Mesangial cell (primary cell): ENCODE measurements around the gene FAM228A.

DNA sequence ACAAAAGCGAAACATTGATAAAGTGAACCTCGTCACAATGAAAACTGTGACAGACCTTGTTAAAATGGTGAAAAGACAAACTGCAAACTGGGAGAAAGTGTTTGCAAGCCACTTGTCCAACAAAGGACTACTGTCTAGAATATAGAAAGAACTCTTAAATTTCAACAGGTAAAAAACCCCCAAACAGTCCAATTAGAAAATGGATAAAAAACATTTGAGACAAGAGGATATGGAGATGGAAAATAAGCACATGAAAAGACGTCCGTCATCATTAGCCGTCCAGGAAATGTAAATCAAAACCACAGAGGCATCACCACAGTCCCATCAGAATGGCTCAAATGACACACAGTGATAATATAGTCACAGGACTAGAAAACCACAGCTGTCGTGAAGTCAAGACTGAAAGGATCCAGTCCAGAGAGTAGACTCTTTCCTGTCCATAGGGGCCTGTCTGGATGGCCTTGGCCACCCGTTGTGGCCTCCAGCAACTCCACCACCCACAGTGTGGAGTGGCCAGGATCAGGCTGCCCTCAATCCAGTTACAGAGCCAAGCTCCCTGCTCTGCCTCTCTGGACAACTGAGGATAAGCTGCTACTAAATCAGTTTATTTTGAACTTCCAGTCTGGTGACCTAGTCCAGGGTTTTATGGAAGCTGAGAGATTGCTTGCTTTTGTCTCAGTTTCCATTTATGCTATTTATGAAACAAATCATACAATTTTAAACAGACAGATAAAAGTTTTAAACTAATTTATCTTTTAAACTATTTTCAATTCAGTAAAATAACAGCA is 60.3 kb downstream of the RHOB start:
- RAMPAGE, long total RNA, result no peak

DNA sequence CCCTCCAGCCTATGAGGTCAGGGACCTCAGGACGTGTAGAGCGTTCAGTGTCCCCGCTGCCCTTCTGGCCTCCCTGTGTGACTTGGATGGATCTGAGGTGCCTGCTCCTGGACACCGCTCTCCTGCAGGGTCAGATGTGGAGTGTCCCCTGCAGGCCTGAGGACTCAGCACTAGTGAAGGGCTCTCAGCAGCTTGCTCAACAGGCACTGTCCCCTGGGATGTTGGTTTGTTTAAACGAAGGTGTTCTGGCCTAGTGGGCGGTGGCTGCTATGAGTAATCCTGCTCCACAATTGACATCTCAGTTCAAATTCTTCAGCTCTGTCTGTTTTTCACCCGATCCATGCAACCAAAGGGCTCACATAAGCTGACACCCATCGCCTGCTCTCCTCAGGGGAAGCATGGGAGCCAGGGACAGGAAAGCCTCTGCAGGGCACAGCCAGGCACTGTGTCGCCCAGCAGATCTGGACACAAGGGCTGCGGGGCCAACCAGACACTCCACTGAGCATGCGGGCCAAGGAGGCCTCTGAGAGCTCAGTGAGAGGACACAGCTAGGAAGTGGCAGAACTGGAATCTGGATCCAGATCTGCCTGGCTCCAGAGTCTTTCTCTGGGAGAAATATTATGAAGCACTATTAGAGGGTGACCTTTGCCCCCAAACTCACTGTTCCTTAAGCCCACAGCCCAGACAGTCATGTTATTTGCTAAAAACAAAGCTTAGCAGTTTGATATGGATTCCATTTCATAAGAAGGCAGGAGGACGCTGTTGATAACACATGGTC is 78.5 kb downstream of the RHOB start:
- RAMPAGE, long total RNA, result no peak

GRCh38 chr2:20536629-20536981 is 89.7 kb downstream of the RHOB start:
- RAMPAGE, long total RNA, result no peak

- RAMPAGE, long total RNA, result no peak
These were observed 77.0 kb downstream of the HS1BP3 start for GRCh38 chr2:20573790-20574423.

DNA sequence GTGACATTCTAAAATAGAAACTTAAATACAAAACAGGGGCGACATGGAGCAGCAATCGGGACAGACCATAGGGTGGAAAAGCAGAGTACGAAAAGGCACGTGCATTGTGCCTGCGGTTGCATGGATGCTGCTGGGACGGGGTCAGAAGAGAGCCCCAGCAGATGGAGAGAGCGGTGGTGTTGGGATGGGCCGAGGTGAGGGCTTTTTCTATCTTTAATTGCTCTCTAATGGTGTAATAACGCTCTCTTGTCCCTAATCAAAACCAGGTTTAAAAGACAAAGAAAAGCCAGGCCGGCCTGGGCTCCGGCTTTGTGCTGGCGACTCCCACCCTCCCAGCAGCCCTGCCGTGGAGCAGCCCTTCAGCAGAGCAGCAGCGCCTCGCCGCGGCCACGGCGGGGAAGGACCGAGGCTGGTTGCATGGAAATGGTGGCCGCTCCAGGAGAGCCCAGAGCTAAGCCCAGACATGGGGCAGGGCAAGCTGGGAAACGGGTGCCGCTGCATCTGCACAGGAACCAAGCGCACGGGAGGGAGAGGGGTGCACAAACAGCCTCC is 15.2 kb downstream of the HS1BP3 start:
- RAMPAGE, long total RNA, result no peak

- RAMPAGE, long total RNA, result no peak
These were observed 1.5 kb downstream of the HS1BP3 start for GRCh38 chr2:20649412-20649825.

GRCh38 chr2:20996444-20996770 is 47.5 kb downstream of the APOB start:
- RAMPAGE, long total RNA, result no peak

- RAMPAGE, long total RNA, result no peak
These were observed 3.3 kb downstream of the APOB start for GRCh38 chr2:21040309-21041303.

DNA sequence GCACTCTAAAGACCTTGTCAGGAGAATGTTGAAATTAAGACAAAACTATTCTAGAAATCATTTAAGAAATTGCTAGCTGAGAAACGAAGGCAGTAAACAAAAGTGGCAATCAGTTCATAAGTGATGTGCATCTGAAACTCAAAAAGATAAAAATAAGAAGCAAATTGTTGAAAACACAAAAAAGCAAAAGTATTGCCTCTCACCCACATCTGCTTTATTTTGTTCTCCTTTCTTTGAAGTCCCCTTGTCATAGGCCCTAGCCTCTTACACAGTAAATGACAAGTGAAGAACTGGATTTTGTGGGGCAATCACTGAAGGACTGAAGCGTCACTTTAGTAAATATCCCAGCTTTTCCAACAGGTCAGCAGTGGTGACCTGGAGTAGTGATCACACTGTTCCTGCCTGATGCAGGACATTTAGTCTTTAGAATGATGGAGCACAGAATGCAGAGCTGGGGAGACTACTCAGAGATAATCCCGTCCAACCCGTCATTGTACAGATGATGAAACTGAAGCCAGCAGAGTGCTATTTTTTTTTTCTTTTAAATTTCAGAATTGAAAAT is 28.1 kb upstream of the TDRD15 start:
- RAMPAGE, long total RNA, result no peak

DNA sequence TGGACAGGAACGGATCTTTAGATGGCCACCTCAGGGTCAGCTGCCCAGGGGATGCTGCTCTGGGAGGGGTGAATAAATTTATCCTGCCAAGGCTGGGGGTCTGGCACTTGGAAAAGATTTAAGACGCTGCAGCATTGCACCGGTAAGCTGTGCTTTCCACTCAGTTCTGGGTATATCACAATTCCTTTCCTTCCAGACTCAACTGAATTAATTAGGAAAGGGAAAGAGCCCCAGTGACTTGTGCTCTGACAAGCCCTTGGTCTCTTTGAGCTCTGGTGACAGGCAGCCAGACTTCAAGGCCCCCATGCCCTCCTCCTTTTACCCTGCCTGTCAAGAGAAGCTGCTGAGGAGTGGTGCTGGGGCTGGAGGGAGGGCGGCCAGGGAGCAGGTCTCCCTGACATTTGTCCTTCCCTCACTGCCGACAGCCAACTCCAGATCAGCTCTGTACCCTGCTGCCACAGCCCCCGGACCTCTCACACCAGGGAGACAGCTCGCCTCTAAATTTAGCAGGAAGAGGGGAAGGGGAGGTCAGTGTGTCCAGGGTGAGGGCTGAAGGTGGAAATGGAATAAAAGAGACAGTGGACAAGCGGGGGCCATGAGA is 155.6 kb downstream of the TDRD15 start:
- RAMPAGE, long total RNA, result no peak

DNA sequence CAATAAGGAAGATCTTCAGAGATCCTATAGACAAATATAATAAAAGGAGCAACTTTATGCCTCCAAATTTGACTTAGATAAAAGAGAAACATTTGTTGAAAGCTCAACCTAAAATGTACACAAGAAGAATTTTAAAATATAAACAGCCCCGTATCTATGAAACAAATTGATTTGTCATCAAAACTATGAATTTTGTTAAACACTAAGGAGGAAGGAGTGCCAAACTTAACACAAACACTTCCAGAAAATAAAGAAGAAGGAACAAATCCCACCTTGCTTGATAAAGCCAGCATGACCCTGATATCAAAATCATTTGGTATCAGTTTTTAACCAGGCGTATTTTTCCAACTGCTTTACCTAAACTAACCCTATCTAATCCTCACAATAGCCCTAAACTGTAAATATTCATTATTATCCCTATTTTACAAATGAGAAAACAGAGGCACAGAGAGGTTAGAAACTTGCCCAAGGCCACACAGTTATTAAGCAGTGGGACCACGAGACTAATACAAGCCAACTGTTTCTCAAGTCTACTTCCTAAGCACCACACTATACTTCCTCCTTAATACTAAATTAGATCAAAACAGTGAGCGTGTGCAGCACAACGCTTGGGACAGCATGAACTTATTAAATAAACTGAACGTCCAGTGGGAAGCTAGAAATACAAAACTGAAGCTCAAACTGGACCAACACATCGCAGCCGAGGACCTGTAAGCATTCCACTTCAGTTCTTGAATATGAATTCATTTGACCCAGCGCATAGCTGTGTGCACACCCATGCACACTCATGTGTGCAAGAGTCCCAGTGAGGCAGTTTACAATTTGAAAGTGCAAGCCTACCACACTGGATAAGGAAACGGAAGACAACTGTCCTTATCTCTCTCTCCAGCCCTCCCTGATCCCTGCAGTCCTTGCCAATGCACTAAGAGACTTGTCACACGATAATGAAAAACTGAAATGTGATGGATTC is 186.9 kb upstream of the KLHL29 start:
- RAMPAGE, long total RNA, result no peak

- RAMPAGE, long total RNA, result no peak
These were observed 25.0 kb upstream of the KLHL29 start for GRCh38 chr2:23359858-23360403.

GRCh38 chr2:23381165-23381588 is 3.8 kb upstream of the KLHL29 start:
- RAMPAGE, long total RNA, result no peak

DNA sequence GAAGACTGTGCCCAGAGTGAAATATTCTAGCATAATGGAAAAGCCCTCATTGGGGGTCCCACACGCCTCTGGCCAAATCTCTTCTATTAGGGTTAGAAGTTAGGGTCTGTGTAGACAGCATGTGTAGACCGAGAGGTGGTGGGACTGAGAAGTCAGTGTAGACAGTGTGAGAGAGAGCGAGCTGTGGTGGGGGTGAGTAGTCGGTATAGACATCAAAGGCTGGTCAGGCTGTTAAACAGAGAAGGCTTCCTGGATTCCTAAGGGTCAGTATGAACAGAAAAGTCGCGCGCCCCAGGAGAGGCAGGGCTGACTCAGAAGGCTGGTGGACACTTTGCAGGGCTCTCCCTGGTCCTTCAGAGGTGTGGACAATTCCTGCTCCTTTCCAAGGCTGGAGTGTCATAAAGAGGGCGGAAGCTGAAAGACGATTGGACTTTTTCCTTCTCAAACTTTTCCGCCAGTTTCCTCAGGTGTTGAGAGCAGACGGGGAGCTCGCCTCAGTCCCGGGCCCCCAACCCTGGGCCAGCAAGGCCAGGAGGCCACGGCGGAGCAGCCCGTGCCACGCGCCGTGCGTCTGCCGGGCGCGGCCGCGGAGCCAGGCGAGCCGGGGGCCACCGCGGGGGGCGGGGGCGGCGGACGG is 541 bp upstream of the KLHL29 start:
- RAMPAGE, long total RNA, result no peak

DNA sequence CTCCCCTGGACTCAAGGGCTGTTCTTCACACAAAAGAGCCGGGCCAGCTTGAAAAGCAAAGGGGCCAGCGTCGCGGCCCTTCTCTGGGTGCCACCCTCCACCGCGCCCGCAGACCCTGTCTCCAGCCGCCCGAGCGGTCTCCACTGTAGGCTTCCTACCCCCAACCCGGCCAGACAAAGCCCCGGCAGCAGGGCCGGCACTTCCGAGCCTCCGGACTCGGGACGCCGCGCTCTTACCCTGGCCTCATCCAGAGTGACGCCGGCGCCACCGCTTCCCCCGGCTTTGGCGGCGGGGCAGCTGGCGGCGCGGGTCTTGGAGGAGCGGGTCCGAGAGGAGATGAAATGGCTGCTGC is 628 bp downstream of the ATAD2B start:
- RAMPAGE, long total RNA, result no peak

GRCh38 chr2:23927796-23928240 is 895 bp upstream of the ATAD2B start:
- RAMPAGE, long total RNA, result no peak

GRCh38 chr2:24048765-24049200 is 758 bp upstream of the FKBP1B start:
- RAMPAGE, long total RNA, result no peak

DNA sequence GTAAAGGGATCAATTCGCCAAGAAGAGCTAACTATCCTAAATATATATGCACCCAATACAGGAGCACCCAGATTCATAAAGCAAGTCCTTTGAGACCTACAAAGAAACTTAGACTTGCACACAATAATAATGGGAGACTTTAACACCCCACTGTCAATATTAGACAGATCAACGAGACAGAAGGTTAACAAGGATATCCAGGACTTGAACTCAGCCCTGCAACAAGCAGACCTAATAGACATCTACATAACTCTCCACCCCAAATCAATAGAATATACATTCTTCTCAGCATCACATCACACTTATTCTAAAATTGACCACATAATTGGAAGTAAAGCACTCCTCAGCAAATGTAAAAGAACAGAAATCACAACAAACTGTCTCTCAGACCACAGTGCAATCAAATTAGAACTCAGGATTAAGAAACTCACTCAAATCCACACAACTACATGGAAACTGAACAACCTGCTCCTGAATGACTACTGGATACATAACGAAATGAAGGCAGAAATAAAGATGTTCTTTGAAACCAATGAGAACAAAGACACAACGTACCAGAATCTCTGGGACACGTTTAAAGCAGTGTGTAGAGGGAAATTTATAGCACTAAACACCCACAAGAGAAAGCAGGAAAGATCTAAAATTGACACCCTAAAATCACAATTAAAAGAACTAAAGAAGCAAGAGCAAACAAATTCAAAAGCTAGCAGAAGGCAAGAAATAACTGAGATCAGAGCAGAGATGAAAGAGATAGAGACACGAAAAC is 13.1 kb upstream of the TP53I3 start:
- RAMPAGE, long total RNA, result no peak

GRCh38 chr2:24174528-24175488 is at the start of gene FAM228A:
TSS of gene FAM228A (plus strand) at chr2:24175053.
- RAMPAGE, long total RNA, result no peak

- RAMPAGE, long total RNA, result no peak
These were observed 84.8 kb downstream of the ITSN2 start for GRCh38 chr2:24275557-24275963.